Suprapubic skin (tissue), 4 donors: ENCODE measurements around the genes GARIN5B, IL11, ZNF579, FIZ1, ZNF865 and ZNF444.

DNA sequence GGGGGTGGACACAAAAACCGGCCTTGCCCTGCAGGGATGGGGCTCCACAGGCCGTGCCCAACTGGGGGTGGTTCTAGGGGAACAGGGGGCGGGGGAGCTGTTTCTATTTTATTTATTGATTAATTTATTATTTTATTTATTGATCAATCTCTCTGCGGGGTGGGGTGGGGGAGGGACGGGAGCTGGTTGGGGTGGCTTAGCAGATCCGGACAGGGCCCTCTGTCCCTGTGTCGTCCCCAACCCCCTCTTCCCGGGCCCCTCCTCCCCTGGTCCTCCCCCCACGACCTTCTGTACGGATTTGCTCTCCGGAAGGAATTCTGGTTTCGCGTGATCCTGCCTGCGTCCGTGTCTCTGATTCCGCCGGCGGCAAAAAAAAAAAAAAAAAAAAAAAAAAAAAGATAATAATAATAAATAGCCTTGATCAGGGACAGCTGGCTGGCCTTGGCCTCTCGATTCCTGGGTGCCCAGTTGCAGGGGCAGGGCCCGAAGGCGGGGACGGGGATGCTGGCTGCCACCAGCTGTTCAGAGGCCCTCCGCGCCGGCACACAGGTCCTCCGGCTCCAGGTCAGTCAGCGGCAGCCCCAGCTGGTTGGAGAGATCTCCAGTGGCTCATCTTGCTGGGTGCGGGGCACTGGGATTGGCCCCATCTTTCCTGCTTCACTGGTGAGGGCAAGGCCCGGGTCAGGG lies 12.8 kb downstream of the TMEM150B start:
- PRO-cap, result no peak
- RAMPAGE, long total RNA, 4 experiments, result no peak in any of the 4 experiments

GRCh38 chr19:55340019-55340264 lies 266 bp downstream of the KMT5C start:
- PRO-cap, result no peak
- RAMPAGE, long total RNA, 4 experiments, result no peak in any of the 4 experiments

GRCh38 chr19:55363070-55363436 lies at the start of gene GARIN5B:
GARIN5B (minus strand) TSS chr19:55363260.
- PRO-cap, result no peak
- RAMPAGE, long total RNA, 4 experiments, result no peak in any of the 4 experiments

GRCh38 chr19:55370348-55370935 lies at the start of gene IL11:
IL11 (minus strand) TSS chr19:55370463.
- PRO-cap, result no peak
- RAMPAGE, long total RNA, 4 experiments, result no peak in any of the 4 experiments

DNA sequence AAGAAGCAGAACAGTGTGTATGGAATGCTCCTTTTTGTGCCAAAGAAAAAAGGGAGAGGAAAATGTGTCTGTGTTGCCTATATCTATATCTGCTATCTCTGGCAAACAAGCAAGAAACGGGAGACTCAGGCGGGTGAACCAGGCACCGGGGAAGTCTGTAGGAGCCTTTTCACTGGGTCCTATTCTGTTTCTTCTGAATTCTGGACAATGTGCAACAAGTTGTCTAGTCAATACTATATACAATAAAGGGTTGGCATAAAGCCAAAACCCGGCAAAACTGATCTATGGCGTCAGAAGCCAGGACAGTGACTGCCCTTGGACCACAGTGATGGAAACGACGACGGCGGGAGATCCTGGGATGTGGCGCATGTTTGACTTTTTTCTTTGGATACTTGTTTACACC lies 1.2 kb downstream of the ISOC2 start:
- PRO-cap, result no peak
- RAMPAGE, long total RNA, 4 experiments, result no peak in any of the 4 experiments

- PRO-cap, result no peak
- RAMPAGE, long total RNA, 4 experiments, result no peak in any of the 4 experiments
Observed at GRCh38 chr19:55544585-55545418, 541 bp downstream of the SBK3 start.

- PRO-cap, result no peak
- RAMPAGE, long total RNA, 4 experiments, result no peak in any of the 4 experiments
Observed at GRCh38 chr19:55563264-55563632, 17.4 kb downstream of the ZNF579 start.

DNA sequence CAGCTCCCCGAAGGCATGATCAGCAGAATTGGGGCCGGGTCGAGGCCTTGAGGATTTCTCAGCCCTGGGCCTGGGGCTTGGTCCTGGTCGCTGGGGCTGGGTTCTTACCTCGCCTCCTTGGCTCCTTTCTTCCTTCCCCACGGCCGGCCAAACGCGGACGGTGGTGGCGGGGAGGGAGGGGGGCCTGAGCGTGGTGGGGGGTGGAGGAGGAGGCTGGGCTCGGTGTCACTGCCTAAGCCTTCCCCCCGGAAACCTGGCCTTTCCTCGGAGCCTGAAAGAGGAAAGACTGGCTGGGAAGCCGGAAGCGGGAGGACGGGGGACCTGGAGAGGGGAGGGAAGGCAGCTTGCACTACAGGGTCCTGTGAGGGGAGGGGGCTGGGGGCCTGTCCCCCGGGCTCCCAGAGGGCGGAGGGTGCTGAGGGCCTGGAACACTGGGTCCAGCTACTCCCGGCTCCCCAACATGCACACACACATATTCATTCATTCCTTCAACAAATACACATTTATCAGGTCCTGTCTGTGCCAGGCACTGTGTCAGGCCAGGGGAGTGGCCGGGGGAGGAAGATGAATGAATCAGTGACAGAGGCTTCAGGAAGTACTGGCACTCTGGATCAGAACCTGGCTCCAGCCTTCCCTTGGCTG lies at the start of gene ZNF579:
ZNF579 (minus strand) TSS at position 162 of the 642 bp plus-strand sequence.
- PRO-cap, result bidirectional peak, plus-strand start at position 310 of the sequence, minus-strand start at position 159 of the sequence
- RAMPAGE, long total RNA, 4 experiments, result start-site peak on the minus strand in 1 of 4 experiments, centred at position 162 of the sequence, 11 reads per replicate

- PRO-cap, result bidirectional peak, plus-strand start at chr19:55599259, minus-strand start at chr19:55599000; bidirectional peak, plus-strand start at chr19:55599740, minus-strand start at chr19:55599539
- RAMPAGE, long total RNA, 4 experiments, result start-site peak on the minus strand in 1 of 4 experiments, at chr19:55599502-55599527 at its widest, 17 reads per replicate
Observed at GRCh38 chr19:55598599-55599862, at the start of gene FIZ1. FIZ1 (minus strand) TSS chr19:55599517.

GRCh38 chr19:55604975-55605860 lies at the start of gene ZNF865:
ZNF865 (plus strand) TSS chr19:55605647.
- PRO-cap, result bidirectional peak, plus-strand start at chr19:55605380, minus-strand start at chr19:55605263; bidirectional peak, plus-strand start at chr19:55605647, minus-strand start at chr19:55605543
- RAMPAGE, long total RNA, 4 experiments, result start-site peak on the plus strand in 1 of 4 experiments, at chr19:55605626-55605714 at its widest, 19 reads per replicate

DNA sequence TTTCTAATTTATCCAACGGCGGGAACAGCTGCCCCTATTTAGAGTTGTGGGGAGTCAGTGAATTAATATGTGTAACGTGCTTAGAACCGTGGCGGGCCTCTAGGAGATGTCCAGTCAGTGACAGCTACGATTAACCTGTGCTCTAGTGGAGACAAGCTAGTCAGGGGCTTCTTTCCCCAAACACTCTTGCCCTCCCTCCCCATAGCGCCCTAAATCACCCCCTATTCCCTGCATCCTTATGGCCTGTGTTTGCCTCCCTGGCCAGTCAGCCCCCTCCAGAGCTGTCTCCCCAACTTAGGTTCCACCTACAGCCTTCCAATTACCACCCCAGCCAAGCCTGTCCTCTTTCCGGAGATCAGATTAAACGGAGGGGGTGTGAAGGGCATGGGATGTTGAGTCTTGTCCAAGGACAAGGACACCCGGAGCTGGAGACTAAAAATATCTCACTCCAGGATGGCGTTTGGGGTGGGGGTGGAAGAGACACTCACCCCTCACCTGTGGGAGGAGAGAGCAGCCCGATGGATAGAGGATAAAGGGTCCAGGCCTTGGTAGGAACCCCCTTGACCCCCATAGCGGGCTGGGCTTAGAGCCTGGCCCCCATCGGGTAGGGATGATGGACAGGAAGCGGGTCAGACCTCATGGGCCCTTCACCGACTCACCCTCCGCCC lies 5.8 kb downstream of the ZNF865 start:
- PRO-cap, result no peak
- RAMPAGE, long total RNA, 4 experiments, result no peak in any of the 4 experiments

- PRO-cap, result no peak
- RAMPAGE, long total RNA, 4 experiments, result no peak in any of the 4 experiments
Observed at GRCh38 chr19:55620733-55621912, 3.2 kb downstream of the ZNF784 start.

DNA sequence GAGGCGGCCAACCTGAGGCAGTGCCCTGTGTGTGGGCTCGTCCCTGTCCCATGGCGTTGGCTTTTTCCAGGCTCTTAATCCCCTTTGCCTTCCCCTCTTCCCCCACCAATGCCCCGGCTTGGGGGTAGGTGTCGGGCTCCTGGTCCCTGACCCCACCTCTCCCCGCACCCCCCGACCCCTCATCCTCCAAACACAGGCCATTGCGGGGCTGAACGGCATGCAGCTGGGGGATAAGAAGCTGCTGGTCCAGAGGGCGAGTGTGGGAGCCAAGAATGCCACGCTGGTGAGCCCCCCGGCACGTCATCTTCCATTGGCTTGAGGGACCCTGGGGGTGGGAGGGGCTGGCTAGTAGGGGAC lies 6.2 kb upstream of the EPN1 start:
- PRO-cap, result no peak
- RAMPAGE, long total RNA, 4 experiments, result no peak in any of the 4 experiments

GRCh38 chr19:55686296-55686986 lies 11.4 kb downstream of the EPN1 start:
- PRO-cap, result no peak
- RAMPAGE, long total RNA, 4 experiments, result no peak in any of the 4 experiments

GRCh38 chr19:56091001-56091650 lies 30.0 kb downstream of the ZNF787 start:
- PRO-cap, result unidirectional peak, plus-strand start at chr19:56091407
- RAMPAGE, long total RNA, 4 experiments, result no peak in any of the 4 experiments

- PRO-cap, result unidirectional peak, minus-strand start at chr19:56140593; unidirectional peak, minus-strand start at chr19:56140657; bidirectional peak, plus-strand start at chr19:56141196, minus-strand start at chr19:56140887
- RAMPAGE, long total RNA, 4 experiments, result no peak in any of the 4 experiments
Observed at GRCh38 chr19:56140146-56140948, 740 bp upstream of the ZNF444 start.

DNA sequence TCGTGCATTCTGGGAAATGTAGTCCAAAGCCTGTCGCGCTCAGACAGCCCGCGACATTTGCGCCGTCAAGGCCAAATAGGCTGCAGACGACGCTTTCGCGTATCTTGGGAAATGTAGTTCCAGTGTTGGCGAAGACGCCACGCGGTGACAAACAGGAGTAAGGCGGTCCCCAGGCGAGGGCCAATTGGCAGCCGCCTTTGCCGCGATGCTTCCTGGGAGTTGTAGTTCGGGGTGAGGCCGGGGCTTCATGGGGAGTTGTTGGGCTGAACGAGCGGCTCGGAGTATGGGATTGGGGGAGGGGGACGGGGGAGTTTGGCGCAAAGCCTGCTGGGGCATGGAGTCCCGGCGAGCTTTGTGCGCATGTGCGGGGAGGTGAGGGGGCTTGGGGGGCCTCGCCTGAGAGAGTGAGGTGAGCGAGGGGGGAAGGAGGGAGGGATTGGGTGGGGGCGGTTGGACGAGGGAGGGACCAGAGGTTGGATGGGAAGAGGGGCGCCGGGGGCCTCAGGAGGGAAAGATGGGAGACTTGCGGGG lies at the start of gene ZNF444:
ZNF444 (plus strand) TSS at position 339 of the 531 bp plus-strand sequence.
- PRO-cap, result bidirectional peak, plus-strand start at position 248 of the sequence, minus-strand start outside the sequence
- RAMPAGE, long total RNA, 4 experiments, result start-site peak on the plus strand in 1 of 4 experiments, centred at positions 225 to 350 of the sequence, 7 to 13 reads per replicate

GRCh38 chr19:56312072-56312857 lies 2.4 kb downstream of the ZSCAN5A start:
- PRO-cap, result no peak
- RAMPAGE, long total RNA, 4 experiments, result no peak in any of the 4 experiments

DNA sequence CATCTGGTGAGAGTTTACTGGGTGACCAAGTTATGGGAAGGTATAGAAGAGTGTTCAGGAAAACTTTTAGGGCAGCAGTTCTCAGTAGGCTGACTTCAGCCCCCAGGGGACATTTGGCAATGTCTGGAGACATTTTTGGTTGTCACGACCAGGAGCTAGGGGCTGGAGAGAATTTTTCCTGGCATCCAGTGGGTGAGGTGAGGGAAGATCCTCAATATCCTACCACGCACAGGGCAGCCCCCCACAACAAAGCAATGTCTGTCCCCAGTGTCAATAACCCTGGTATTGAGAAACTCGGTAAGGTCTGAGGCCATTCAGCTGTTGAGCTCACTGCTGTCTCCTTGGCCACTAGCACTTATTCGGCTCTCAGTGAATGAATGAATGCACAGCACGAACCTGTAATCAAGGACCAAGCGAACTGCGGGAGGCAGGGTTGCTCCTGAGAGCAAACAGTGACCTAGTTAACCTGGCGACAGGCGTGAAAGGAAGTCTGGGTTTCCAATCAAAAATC lies 730 bp downstream of the ZSCAN5A start:
- PRO-cap, result no peak
- RAMPAGE, long total RNA, 4 experiments, result no peak in any of the 4 experiments

GRCh38 chr19:56403267-56404174 lies 611 bp upstream of the ZNF583 start:
- PRO-cap, result bidirectional peak, plus-strand start at chr19:56404069, minus-strand start at chr19:56403964
- RAMPAGE, long total RNA, 4 experiments, result no peak in any of the 4 experiments